Skin of body (tissue), 2 donors: Measurements from ENCODE around the gene GPHB5.

DNA sequence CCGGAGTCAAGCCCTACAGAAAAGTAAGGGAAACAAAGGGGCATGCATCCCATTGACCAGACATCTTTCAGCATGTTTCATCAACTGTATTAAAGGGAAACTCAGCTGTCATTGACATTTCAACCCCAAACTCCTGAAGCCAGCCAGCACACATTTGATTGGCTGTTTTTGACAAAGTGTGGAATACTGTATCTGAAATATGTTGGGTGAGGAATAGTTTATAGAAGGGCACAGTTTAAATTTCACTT is 168.3 kb downstream of the PRKCH start:
- RAMPAGE, long total RNA = no peak

- RAMPAGE, long total RNA = no peak
Measured at GRCh38 chr14:61491111-61491430, 169.7 kb downstream of the PRKCH start.

GRCh38 chr14:61491431-61492616 is 170.4 kb downstream of the PRKCH start:
- RAMPAGE, long total RNA = no peak

DNA sequence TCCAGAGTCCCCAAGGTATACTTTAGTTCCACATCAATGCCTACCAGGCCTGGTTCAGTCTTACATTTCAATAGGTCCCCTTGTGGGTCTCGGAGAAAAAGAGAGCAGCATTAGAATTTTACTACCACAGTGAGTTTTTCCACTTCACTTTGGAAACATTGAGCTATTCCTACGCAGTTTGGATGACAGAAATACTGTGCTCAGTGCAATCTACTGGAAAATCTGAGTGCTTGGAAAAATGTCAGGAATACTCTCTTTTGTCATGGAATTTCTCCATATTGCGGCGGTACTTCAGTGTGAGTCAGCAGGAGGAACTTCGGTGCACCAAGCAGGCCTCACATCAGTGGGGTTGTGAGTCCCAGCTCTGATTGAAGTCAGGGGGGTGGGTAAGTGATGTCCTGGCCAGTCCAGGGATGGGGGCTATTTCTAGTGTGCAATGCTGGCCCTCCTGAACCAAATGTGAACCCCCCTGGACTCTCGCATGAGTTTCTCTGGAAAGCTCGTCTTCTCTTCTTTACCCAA is 184.7 kb downstream of the PRKCH start:
- RAMPAGE, long total RNA = no peak

GRCh38 chr14:61509774-61510245 is 185.5 kb upstream of the HIF1A start:
- RAMPAGE, long total RNA = no peak

- RAMPAGE, long total RNA = no peak
Measured at GRCh38 chr14:61561000-61561373, 134.3 kb upstream of the HIF1A start.

- RAMPAGE, long total RNA = no peak
Measured at GRCh38 chr14:61698492-61699620, 3.5 kb downstream of the HIF1A start.

DNA sequence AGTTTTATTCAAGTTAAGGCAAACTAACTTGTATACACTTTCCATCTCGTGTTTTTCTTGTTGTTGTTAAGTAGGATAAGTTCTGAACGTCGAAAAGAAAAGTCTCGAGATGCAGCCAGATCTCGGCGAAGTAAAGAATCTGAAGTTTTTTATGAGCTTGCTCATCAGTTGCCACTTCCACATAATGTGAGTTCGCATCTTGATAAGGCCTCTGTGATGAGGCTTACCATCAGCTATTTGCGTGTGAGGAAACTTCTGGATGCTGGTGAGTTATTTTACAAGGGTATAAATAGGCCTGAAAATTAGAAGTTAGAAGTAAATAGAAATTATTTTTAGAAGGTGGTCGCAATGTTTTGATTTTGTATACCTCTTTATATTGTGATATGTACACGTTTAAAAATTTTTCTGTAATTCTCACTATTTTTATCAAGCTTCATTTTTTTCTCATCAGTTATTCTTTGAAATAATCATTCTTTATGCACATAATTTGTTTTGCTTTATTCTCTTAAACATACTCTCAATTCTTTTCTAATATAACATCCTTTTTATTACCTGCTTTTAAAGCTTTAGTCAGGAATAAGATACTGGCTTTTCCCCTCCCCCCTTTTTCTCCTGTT is 25.1 kb downstream of the HIF1A start:
- RAMPAGE, long total RNA = no peak

DNA sequence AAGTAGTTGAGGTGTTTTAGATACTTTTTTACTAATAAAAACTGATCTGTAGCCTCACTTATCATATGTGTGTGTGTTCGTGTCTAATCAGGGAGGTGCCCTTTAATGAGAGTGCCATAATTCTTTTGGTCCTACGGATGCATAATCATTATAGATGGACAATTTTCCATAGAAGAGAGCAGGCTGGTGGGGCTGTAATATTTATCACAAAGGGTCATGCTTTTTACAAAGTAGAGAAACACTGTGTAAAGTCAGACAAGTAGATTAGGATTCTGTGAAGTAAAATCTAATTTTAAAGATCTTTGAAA is 10.2 kb upstream of the SNAPC1 start:
- RAMPAGE, long total RNA = no peak

DNA sequence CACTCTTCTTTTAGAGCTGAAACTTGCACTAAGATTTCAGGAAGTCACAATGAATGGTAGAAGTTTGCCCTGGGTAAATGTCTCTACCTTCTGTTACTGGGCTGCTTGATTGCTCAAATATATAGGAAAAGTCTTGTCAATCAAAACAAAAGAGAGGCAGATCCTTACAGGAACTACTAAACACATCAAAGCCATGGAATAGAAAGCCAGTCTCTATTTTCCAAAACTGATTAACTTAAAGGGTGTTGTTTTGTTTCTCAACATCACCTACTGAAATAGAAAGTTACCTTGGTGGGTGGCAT is at the start of gene GPHB5:
Gene GPHB5, minus strand, starts transcription at position 95 of the 302 bp plus-strand sequence.
- RAMPAGE, long total RNA = no peak

- RAMPAGE, long total RNA = no peak
Measured at GRCh38 chr14:63383649-63384123, 65.0 kb upstream of the GPHB5 start.

- RAMPAGE, long total RNA = no peak
Measured at GRCh38 chr14:63543542-63544134, 461 bp upstream of the PPP2R5E start.

DNA sequence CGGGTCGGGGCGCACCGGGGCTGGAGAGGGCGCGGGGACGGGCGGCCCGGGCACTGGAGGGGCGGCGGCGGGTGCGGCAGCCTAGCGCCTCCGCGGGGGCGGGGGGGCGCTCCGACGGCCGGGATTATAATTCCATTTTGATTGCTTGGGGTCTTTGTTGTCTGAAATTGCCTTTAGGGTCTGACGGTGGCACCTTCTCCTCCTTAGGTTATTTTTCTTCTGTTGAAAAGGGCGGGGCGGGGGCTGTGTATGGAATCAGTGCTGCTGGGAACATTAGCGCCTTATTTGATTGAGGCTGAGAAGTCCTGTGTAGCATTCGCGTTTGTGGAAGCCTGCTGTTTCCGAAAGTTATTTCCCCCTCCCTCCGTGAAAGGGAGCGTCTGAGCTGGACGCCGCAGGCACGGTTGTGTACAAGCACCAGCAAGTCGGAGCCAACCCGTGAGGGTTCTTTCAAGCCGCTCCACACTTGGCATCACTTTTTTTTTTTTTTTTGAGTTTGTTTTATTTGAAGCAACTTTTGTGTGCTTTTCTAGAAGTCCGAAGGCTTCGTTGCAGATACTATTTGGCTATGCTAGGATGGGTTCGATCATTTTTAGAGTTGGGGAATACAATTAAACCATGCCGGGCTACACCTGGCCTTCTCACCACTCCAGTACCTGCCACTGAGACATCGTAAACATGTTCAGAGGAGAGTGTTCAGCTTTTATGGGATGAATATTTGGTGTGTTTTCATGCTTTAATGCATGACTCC is 1.1 kb downstream of the SYNE2 start:
- RAMPAGE, long total RNA = no peak

- RAMPAGE, long total RNA = no peak
Measured at GRCh38 chr14:64031032-64031394, 178.2 kb downstream of the SYNE2 start.

DNA sequence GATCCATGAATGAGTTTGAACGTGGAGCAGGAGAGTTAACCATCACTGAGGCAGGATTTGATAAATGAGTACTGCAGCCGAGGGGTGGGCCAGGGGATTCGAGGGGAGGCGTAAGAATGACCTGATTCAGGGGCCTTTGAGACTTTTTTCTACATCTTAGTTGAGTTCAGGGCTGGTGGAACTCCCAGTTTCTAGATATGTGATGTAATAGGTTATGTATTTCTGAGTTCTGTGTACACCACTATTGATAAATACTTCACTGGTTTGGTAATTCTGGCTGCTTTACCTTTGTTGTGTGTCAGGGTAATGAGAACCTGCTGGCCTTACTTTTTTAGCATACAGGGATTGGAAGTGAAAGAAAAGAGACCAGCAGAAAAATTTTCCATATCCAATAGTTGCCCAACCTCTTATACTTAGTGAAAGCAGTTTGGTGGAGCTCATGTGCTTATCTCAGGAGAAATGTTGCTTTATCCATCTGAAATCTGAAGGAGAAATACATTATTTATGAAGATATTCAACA is 217.1 kb downstream of the SYNE2 start:
- RAMPAGE, long total RNA = no peak

- RAMPAGE, long total RNA = no peak
Measured at GRCh38 chr14:64195303-64196136, 98.7 kb downstream of the ESR2 start.

GRCh38 chr14:64220325-64221124 is 73.6 kb downstream of the ESR2 start:
- RAMPAGE, long total RNA = no peak

- RAMPAGE, long total RNA = no peak
Measured at GRCh38 chr14:64338862-64339243, 44.7 kb upstream of the ESR2 start.

GRCh38 chr14:64410427-64410705 is 22.2 kb downstream of the MTHFD1 start:
- RAMPAGE, long total RNA = no peak

DNA sequence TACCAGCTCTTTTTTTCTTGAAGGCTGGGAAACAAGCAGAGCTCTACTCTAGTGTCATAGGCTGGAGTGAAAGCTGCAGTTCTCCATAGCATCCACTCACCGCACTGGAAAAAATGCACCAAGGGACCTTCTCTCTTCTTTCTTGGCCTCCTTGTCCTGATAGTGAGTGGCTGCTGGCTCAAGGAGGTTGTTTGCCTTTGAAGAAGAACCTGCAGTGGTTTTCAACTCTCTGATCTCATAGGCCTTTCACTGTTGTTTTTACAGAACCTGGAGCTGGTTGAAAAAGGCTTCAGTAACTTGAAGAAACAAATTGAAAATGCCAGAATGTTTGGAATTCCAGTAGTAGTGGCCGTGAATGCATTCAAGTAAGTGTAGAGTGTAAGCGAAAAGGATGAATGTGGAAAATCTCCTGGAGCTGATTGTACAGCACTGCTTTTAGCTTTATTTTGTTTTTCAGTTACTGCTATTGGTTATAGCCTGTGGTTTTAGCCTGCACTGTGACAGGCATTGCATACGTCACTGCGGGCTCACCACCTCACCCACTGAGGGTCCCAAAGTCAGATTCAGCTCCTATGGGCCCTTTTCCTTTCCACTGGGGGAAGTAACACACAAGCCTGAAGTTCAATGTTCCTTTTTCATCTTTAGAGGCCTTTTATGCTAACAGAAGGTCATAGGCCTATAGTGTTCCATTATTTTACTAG is 17.2 kb upstream of the AKAP5 start:
- RAMPAGE, long total RNA = no peak